Psoas muscle (tissue), 2 donors: ENCODE data around the gene ASB12.

DNA sequence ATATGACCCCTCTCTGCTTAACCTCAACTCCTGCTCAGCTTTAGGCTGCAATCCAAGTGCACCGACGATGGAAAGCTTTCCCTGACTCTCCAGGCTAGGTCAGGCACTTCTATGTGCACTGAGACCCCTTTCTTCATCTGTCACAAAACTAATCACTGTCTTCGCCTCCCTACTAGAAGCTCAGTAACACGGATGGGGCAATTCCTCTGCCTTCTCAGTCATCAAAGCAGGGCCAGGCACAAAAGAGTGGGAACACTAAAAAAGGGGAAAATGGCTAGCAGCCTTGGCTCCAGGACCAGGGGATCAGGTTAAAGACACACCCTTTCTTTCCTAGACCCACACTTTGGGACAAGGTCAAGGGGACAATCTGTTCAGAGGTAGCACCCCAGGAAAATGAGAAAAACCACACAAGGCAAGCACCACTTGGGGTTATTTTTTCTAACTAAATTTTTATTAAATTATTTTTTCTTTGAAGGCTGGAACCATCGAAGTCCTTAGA, 97.6 kb upstream of the HSD17B10 start:
- PRO-cap, 2 experiments: no peak in any of the 2 experiments

DNA sequence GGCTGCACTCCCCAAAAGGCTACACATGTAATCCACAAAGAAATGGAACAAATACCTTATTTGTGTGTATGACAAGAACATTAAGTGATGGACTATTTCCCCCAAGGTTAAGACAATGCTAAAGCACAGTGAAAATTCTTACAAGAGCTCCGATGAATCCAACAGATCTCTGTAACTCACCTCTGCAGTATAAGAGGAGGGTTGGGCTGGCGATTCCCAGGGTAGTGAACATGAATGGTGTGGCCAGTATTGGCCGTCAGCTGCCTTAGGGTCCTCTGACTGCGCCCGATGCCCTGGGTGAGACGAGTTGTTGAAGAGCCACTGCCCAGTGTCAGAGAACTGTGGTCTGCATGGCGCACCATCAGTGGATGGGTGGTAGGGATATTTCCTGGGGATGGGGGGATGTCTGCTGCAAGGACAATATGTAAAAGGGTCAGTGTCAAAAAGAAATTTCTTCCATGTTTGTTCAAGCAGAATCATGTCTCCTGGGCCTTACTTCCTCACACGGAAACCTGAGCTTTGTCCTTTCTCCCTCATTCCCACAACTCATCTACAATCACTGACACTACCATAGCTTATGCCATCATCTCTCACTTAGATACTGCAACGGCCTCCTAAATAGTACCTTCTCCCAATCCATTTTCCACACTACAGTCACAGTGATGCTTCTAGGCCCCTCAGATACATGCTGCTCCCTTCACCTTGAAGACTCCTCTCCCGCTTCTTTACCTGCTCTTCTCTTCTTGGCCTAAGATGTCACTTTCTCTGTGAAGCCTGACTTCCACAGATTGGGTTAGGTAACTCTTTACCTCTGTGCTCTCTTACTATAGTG, 126.1 kb upstream of the HSD17B10 start:
- PRO-cap, 2 experiments: no peak in any of the 2 experiments

GRCh38 chrX:53564495-53564821, 122.1 kb downstream of the HUWE1 start:
- PRO-cap, 2 experiments: no peak in any of the 2 experiments

DNA sequence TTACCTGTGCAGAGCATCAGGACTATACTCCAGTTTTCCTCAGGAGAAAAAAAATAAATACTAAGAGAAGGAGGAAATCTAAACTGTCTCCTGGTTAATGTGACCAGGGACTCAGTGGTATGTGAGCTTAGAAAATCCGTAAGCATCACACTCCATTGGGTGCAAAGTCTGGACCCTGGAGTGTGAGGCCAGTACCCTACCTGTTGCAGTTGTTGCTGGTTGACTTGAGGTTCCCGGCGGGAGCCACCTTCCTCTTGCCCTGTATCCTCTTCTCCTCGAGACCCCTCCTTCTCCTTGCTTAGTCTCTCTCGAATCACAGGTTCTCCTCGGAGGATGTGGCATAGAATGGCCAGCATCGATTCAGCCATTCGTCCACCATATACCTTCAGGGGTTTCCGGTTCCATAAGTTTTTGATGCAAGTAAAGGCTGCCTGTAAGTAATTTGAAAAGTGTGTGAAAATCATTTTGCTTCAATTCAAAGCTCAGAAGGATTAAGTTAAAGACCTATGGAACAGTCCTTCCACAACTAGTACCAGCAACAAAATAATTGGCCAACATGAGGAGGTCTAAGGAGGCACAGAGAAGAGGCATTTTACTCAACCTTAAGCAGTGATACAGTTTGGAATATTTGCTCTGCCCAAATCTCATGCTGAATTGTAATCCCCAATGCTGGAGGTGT, 94.2 kb downstream of the HUWE1 start:
- PRO-cap, 2 experiments: no peak in any of the 2 experiments

- PRO-cap, 2 experiments: no peak in any of the 2 experiments
These were observed 51.6 kb downstream of the PHF8 start for GRCh38 chrX:53992490-53993173.

DNA sequence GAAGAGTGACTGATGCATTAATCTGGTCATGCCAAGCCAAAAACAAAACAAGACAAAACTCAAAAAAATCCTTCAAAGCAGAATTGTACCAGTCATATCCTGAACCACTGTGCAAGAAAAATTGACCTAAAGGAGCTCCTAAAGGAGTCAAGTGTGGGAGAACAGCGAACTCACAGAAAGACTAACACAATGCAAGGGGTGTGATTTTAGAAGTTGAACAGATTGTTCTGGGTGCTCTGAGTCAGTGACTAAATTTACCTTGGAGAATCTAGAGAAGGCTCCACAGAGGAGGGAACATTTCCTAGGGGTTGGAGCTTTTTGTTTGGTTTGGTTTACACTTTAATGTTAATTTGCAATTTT, 48.9 kb upstream of the PHF8 start:
- PRO-cap, 2 experiments: no peak in any of the 2 experiments

GRCh38 chrX:54132592-54132943, 50.5 kb downstream of the FAM120C start:
- PRO-cap, 2 experiments: no peak in any of the 2 experiments

DNA sequence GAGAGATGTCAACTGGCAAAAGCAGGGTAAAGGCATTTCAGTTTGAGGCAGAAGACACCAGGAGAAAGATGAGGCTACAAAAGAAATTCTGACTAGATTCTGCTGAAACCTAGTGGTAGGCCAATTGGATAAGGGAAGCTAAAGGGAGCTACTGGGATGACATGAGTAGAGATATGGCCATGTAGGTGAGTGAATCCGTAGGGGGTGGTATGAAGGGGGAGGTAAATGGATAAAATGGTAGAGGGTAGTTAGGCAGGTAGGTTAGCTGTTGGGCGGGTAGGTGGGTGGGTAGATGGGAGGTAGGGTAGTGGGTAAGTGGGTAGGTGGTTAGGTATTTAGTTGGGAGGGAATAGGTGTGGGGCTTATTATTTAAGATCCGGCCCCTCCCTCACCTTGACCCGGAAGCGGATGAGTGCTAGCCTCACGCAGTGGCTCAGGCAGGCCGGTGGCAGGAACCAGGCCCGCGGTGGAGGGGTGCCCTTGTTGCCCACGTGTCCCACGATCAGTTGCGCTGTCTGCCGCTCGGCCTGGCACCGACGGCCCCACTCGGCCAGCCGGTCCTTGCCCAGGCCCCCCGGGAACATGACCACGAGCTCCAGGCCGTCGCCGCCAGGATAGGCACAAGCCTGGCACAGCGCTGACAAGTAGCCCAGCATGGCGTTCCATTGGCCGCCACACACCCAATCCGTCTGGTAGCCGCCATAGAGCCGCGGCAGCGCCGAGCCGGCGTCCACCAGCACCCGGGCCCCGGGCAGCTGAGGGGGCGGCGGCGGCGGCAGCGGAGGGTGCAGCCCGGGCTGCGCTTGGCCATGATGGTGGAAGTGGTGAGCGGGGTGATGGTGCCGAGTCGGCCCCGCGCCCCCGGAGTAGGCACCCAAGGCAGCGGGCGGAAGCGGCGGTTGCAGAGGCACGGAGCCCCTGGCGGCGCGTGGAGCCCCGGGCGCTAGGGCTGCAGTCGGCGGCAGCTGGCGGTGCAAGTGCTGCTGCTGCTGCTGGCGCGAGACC, 644 bp downstream of the FAM120C start:
- PRO-cap, 2 experiments: peak in 2 of 2 experiments; most common plus-strand start position 428 of the sequence (in 2); most common minus-strand start position 390 of the sequence (in 2)

DNA sequence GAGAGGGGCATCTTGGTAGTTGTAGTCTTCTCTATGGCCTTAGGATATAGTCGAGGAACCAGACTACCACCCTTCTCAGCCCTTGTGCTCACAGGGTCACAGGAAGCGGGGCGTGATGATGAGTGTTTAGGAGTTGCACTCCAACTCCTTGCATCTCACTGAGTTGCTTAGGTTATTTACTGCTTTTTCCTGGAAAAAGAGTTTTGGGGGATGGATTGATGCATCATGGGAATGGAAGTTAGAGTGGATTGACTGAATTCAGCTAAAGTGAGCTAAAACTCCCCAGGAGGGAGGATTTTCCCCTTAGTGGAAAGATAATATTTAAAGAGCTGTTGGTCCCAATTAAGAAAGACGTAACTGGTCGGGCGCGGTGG, 552 bp upstream of the FAM120C start:
- PRO-cap, 2 experiments: no peak in any of the 2 experiments

GRCh38 chrX:54294285-54294657, 111.2 kb upstream of the FAM120C start:
- PRO-cap, 2 experiments: no peak in any of the 2 experiments

GRCh38 chrX:54823646-54824092, 16.1 kb downstream of the MAGED2 start:
- PRO-cap, 2 experiments: no peak in any of the 2 experiments

- PRO-cap, 2 experiments: no peak in any of the 2 experiments
These were observed 7.5 kb downstream of the APEX2 start for GRCh38 chrX:55007352-55008350.

DNA sequence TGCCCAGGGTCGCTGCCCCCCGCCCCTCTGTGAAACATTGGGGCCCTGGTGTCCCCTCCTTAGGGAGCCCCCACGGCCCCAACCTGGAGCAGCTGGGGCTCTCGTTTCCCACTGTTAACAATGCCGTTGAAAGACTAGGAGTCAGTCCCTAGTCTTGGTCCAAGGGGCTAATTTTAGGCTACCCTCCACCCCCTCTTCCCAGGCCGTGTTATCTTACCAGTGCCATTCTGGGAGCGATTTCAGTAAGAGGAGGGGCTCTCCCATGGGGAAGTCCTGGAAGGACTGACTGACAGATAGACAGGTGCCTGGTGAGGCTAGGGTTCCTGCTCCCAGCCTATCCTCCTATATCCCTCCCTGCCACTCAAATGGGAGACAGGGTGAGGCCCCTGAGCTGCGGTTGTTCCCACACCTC, at the start of gene ASB12:
Gene ASB12, minus strand, starts transcription at position 122 of the 412 bp plus-strand sequence.
- PRO-cap, 2 experiments: peak in 2 of 2 experiments; most common minus-strand start position 122 of the sequence (in 2)

- PRO-cap, 2 experiments: no peak in any of the 2 experiments
These were observed 47.6 kb downstream of the ZC4H2 start for GRCh38 chrX:64928615-64929097.

DNA sequence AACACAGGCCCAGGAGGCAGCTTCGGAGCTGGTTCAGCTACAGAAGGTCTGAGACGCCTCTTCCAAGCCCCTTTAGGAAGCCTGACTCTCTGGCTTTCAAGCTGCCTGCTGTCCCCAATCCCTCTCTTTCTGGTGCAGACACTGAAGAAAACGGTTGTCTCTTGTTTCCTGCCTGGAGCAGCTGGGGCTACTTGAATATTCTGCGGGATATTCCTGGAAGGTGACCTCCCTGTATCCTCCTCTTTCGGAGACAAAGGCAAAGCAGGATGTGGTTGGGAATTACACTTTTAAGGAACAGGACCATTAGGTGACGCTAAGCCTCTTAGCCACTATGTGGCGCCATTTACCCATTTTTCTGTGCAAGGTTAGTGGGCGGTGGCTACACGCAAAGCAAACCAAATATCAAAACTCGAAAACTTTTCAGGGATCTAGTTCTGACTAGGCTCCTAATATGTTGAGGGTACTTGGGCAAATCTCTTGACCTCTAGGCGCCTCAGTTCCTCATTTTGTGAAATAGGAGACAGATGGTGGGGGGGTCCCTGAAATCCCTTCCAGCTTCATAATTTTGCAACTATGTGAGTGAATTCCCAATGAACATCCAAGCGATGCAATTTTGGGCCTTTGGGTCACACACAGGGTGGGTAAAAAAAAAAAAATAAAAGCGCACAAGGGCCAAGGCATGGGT, 47.3 kb upstream of the LAS1L start:
- PRO-cap, 2 experiments: no peak in any of the 2 experiments

- PRO-cap, 2 experiments: no peak in any of the 2 experiments
These were observed 21.8 kb downstream of the MSN start for GRCh38 chrX:65689109-65689784.

- PRO-cap, 2 experiments: no peak in any of the 2 experiments
These were observed 69.7 kb downstream of the MSN start for GRCh38 chrX:65737100-65737578.

DNA sequence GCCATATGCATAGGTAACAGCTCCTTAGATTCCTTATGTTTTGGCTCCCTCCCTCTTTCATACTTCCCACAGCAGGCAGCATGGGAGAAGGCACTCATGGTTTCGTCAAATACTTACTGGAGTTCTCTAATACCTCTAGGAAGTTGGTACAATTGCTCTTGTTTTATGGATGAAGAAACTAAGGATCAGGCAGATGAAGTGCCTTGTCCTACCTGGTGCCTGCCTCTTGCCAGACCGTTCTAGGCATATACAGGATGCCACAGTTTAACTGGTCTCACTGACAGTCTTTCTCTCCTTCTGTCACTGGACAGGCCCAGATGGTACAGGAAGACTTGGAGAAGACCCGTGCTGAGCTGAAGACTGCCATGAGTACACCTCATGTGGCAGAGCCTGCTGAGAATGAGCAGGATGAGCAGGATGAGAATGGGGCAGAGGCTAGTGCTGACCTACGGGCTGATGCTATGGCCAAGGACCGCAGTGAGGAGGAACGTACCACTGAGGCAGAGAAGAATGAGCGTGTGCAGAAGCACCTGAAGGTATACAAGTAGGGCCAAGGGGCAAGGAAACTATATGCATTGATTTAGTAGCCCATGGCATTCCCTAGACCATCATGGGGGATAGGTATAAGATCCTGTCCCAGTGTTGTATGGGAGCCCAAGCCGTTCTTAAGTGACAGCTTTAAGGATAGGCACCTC, 71.4 kb downstream of the MSN start:
- PRO-cap, 2 experiments: no peak in any of the 2 experiments

DNA sequence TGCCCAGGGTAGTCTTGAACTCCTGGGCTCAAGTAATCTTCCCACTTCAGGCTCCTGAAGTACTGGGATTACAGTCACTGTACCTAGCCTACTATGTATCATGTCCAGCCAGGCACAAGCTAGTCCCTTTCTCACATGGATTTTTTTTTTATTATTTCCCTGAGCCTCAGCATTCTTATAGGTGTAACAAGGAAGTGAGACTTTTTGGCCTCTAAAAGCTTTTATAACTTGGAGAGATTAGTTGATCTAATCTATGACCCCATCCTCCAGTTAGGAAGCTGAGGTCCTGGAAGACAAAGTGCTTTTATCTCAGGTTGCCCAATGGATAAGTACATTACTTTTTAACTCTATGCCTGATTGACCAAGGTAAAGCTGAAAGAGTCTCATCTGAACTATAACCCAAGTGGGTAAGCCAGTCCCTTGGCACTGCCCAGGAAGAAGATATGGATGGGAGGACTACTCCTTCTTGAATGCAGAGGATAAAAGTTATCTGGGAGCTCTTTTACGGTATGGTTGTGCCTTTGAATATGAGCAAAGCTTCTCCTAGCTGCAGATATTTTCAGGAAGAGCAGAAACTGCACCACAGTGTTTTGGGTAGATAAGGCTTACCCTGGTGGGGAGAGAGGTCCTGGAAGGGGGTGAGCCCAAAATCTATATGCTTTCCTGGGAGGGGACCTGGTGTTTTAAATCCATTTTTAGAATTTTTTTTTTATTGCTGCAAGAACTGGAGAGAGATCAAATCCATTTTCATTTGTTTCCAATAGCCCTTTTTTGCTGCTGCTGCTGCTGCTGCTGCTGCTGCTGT, 40.2 kb downstream of the VSIG4 start:
- PRO-cap, 2 experiments: no peak in any of the 2 experiments

GRCh38 chrX:66000352-66001424, 39.2 kb downstream of the VSIG4 start:
- PRO-cap, 2 experiments: no peak in any of the 2 experiments